Endothelial cell of umbilical vein (primary cell): ENCODE data around the genes GOLGB1 and FAM162A.

- PRO-cap: no peak
CAGE:
- cytosol, long polyA minus RNA: no peak
- cytosol, long polyA plus RNA: no peak
- long polyA plus RNA: no peak
- nucleus, long polyA minus RNA: no peak
- nucleus, long polyA plus RNA: no peak
Observed at GRCh38 chr3:120816880-120817442, 74.4 kb downstream of the GTF2E1 start.

DNA sequence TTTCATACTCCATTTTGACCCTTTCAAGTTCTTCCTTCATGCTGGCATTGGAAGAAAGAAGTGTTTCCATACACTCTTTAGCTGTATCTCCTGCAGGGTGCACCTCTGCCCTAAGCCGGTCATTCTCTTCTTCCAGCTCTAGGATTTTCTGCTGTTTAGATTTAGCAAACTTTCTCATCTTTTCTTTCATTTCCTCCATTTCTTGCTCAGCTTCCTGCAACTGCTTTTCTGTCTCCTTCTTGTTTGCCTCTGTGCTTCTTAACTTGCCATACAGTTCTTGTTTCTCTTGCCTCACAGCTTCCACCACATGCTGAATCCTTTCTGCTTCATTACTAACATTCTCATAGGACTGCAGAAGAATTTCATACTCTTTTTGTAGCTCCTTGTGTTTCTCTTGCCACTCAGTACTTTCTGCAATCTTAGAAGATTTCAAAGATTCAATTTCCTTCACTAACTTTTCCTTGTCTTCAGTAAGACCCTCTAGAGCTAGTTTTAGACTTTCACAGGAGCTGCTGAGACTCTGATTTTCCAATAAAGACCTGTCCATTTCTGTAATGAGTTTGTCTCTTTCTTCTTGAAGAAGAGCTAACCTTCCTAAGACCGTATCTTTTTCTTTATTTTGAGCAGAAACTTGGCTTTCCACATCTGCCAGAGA, 34.7 kb upstream of the HCLS1 start:
- PRO-cap: no peak
CAGE:
- cytosol, long polyA minus RNA: no peak
- cytosol, long polyA plus RNA: no peak
- long polyA plus RNA: no peak
- nucleus, long polyA minus RNA: no peak
- nucleus, long polyA plus RNA: no peak

DNA sequence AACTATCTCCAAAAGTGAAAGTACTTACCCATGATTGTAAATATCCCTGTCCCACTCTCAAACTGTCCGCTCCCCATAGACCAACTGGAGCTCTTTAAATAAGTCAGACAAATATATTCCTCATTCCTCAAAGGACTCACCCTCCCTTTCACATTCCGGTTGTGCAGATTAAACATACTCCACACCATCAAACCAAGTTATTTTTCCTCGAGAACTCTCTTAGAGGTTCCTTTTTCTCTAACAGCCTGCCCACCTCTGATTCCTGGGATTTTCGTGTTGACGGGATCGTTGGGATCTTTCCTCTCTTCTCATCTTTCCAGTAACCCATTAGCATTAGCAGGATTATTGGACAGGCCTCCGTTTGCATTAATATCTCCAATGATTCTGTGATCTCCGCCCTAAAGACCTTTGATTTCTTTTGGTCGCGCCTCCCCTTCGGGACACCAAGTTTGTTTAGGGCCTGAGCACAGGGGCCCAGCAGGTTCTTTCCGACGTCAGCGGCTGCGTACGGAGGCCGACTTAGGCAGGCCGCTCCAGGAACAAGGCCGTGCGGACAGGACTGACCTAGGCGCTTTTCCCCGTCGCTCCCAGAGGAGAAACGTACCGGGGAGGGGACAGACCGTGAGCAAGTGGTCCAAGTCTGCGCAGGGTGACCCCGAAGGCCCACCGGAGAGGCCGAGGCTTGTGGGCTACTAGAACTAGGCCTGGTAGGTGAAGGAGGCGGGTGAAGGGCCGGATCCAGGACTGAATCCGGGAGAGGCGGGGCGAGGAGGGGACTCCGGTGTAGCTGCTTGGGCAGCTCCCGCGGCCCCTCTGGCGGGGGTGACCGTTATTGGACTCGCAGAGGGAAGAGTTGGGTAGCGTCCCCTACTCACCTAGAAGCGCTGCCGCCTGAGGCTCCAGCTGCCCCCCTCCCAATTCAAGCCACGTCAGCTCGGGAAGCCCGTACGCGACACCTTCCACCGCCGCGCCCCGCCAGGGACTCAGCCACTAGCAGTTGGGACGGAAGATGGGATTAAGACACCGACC, at the start of gene GOLGB1:
GOLGB1 (minus strand) TSS at position 985 of the 1,029 bp plus-strand sequence.
- PRO-cap: bidirectional peak, plus-strand start at position 480 of the sequence, minus-strand start at position 541 of the sequence; bidirectional peak, plus-strand start at position 756 of the sequence, minus-strand start at position 746 of the sequence; bidirectional peak, plus-strand start outside the sequence, minus-strand start at position 985 of the sequence
CAGE:
- cytosol, long polyA minus RNA: start-site peak on the minus strand centred at position 953 of the sequence, 80 bp wide, 616 reads
- cytosol, long polyA plus RNA: no peak
- long polyA plus RNA: start-site peak on the minus strand centred at position 952 of the sequence, 75 bp wide, 2,290 and 2,179 reads in 2 replicates
- nucleus, long polyA minus RNA: start-site peak on the plus strand centred at position 500 of the sequence, 48 bp wide, 6 reads; start-site peak on the minus strand centred at position 944 of the sequence, 112 bp wide, 4,041 reads
- nucleus, long polyA plus RNA: start-site peak on the minus strand centred at position 941 of the sequence, 104 bp wide, 1,224 and 1,999 reads in 2 replicates

DNA sequence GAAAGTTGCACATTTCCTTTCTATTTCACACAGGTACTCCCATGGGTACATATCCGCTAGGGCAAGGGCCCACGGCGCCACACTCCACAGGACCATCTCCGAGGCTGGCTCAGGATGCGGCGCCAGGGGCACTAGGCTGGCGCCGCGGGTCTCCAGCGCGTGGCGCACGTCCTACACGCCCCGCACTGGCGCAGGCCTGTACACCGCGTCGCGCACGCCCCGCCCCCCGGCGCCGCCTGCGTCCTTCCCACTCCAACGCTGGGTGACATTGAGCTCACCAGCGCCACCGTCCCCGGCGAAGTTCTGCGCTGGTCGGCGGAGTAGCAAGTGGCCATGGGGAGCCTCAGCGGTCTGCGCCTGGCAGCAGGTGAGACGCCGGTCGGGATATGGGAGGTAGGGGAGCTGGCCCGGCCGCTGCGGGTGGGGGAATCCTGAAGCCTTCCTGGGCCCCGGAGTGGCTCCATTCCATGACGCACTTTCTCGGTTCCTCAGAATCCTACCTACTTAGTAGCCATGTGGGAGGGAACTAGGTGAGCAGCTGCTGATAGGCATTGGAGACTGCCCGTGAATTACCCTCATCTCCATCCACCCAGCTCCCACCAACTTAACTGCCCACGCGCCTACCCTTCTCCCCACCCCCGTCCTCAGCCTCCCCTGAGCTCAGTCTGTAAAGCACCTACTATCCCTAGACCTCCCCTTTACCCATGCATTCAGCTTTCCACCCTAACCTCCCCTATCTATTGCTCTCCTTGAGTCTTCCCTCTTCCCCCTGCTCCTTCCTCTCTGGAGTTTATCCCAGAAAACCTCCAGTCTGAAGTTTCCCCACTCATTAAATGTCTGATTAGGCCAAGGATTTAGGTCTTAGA, at the start of gene FAM162A:
FAM162A (plus strand) TSS at position 250 of the 866 bp plus-strand sequence.
- PRO-cap: bidirectional peak, plus-strand start at position 298 of the sequence, minus-strand start at position 106 of the sequence; bidirectional peak, plus-strand start at position 507 of the sequence, minus-strand start at position 469 of the sequence
CAGE:
- cytosol, long polyA minus RNA: start-site peak on the plus strand centred at position 287 of the sequence, 39 bp wide, 152 reads
- cytosol, long polyA plus RNA: start-site peak on the plus strand centred at position 295 of the sequence, 109 bp wide, 1,944 and 801 reads in 2 replicates
- long polyA plus RNA: start-site peak on the plus strand centred at position 282 of the sequence, 83 bp wide, 1,730 and 1,650 reads in 2 replicates
- nucleus, long polyA minus RNA: start-site peak on the plus strand centred at position 273 of the sequence, 58 bp wide, 213 reads
- nucleus, long polyA plus RNA: start-site peak on the plus strand centred at position 277 of the sequence, 101 bp wide, 293 and 478 reads in 2 replicates

DNA sequence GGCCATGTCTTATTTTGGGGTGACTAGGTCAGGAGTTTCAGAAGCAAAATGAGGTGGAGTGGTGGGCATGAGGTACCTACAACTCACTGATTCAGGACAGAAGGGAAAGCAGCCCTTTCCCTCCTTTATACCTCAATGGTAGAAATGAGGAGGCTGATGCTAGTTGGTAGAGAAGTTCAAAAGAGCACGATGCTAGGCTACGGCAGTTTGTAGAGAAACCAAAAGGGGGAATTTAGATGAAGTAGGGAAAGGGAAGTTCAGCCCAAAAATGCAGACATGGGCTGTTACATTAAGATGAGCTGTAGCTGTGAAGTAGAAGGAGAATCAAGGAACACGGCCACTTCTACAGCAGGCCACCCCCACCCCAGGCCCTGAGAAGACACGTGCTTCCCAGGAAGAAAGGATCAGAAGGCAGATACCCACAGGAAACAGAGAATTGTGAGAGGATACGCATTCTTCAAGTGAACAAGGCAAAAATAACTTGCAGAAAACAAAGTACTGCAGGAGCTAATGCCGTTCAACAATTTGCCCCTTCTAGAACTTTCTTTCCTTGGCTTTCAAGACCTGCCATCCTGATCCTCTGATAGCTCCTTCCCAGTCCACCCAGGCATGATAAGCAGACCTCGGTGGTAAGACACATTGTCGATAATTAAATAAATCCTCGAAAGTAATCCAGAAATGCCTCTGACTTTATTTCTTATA, 2.1 kb upstream of the PARP14 start:
- PRO-cap: no peak
CAGE:
- cytosol, long polyA minus RNA: no peak
- cytosol, long polyA plus RNA: no peak
- long polyA plus RNA: no peak
- nucleus, long polyA minus RNA: no peak
- nucleus, long polyA plus RNA: no peak

DNA sequence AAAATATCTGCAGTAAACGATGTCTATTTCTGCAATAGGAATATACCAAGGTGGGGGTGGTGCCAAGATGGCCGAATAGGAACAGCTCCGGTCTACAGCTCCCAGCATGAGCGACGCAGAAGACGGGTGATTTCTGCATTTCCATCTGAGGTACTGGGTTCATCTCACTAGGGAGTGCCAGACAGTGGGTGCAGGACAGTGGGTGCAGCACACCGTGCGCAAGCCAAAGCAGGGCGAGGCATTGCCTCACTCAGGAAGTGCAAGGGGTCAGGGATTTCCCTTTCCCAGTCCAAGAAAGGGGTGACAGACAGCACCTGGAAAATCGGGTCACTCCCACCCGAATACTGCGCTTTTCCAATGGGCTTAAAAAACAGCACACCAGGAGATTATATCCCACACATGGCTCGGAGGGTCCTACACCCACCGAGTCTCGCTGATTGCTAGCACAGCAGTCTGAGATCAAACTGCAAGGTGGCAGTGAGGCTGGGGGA, 52.2 kb downstream of the PARP14 start:
- PRO-cap: no peak
CAGE:
- cytosol, long polyA minus RNA: no peak
- cytosol, long polyA plus RNA: no peak
- long polyA plus RNA: no peak
- nucleus, long polyA minus RNA: no peak
- nucleus, long polyA plus RNA: no peak

DNA sequence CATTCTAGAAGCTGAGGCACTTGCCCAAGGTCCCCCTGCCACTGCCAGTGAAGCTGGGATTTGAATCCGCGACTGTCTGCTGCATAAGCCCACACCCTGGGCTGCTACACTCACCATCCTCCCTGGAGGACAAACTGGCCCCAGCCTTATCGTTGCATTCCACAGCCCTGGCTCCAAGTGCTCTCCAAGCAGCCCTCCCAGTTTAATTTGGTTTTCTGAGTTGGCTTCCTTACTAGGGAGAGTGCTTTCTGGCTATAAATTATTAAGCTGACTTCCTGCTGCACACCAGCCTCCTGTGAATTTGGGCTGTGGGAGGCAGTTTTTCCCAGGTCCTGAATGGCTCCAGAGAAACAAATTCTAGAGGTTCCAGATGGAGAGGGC, 69.9 kb downstream of the SEMA5B start:
- PRO-cap: no peak
CAGE:
- cytosol, long polyA minus RNA: no peak
- cytosol, long polyA plus RNA: no peak
- long polyA plus RNA: no peak
- nucleus, long polyA minus RNA: no peak
- nucleus, long polyA plus RNA: no peak

DNA sequence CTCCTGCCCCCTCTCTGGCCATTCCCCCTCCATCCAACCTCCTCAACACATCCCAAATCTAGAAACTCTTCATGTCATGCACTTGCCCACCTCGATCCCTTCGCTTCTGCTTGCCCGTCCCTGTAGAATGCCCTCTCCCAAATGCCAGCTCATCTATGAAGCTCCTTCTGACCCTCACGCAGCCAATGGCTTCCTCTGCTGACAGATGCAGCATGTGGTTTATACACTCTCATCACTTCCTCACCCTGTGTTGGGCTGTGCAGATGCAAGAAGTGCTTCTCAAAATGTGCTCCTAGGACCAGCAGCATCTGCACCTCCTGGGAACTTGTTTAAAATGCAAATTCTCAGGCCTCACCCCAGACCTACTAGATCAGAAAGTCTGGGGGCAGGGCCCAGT, 51.7 kb downstream of the SEMA5B start:
- PRO-cap: no peak
CAGE:
- cytosol, long polyA minus RNA: no peak
- cytosol, long polyA plus RNA: no peak
- long polyA plus RNA: no peak
- nucleus, long polyA minus RNA: no peak
- nucleus, long polyA plus RNA: no peak

DNA sequence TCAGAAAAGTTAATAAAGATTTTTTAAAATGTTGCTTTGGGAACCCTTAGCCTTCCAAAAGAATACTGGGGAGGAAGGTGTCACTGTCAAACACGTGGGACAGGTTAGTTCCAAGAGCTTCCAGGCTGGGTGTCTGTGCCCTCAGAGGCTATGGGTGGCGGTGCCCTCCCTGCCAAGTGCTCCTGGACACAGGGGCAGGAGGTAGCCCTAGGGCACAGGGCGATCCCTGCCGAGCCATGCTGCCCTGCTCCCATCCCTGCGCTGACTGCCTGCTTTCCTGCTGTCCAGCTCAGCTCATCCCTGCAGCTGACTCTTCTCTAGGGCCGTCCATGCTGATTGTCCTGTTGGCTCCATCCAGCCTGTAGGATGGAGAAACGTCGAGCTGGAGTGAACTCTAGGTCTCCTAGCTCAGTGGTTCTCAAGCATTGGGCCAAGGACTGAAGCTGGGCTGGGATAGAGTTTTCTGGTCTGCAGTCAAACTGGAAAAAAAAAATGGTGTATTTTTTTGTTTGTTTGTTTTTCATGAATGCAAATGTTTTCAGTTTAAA, 3.7 kb downstream of the PDIA5 start:
- PRO-cap: no peak
CAGE:
- cytosol, long polyA minus RNA: no peak
- cytosol, long polyA plus RNA: no peak
- long polyA plus RNA: no peak
- nucleus, long polyA minus RNA: no peak
- nucleus, long polyA plus RNA: no peak

GRCh38 chr3:123384743-123385463, 64.0 kb downstream of the ADCY5 start:
- PRO-cap: no peak
CAGE:
- cytosol, long polyA minus RNA: no peak
- cytosol, long polyA plus RNA: no peak
- long polyA plus RNA: no peak
- nucleus, long polyA minus RNA: no peak
- nucleus, long polyA plus RNA: no peak

DNA sequence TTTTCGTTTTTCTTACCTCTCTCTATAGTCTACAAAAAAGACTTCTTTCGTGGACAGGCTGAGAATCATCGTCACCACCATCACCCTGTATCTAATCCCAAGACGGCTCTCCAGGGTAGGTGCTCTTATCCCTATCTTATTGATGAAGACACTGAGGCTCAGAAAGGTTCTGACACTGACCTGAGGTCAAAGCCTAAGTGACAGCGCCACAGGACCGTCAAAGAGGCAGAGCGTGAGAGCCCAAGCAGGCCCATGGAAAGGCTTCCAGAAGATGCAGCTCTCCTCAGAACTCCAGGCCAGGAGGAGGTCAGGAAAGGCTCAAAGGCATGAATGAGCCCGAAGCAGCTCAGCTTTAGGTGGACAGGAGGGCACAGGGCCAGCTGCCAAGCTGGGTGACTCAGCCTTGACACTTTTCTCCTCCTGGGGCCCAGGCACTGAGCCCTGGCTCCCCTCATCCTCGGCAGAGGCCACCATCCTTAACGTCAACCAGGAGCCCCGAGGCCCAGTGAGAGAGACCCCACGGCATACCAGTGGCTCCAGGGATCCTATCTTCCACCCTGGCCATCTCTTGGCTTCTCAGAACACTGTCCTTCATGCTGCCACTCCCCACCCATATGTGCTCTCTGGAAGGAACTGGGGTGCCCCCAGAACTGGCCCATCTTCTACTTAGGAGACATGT, 62.9 kb downstream of the ADCY5 start:
- PRO-cap: no peak
CAGE:
- cytosol, long polyA minus RNA: no peak
- cytosol, long polyA plus RNA: no peak
- long polyA plus RNA: no peak
- nucleus, long polyA minus RNA: no peak
- nucleus, long polyA plus RNA: no peak

- PRO-cap: no peak
CAGE:
- cytosol, long polyA minus RNA: no peak
- cytosol, long polyA plus RNA: no peak
- long polyA plus RNA: no peak
- nucleus, long polyA minus RNA: no peak
- nucleus, long polyA plus RNA: no peak
Observed at GRCh38 chr3:123416043-123416962, 32.6 kb downstream of the ADCY5 start.

DNA sequence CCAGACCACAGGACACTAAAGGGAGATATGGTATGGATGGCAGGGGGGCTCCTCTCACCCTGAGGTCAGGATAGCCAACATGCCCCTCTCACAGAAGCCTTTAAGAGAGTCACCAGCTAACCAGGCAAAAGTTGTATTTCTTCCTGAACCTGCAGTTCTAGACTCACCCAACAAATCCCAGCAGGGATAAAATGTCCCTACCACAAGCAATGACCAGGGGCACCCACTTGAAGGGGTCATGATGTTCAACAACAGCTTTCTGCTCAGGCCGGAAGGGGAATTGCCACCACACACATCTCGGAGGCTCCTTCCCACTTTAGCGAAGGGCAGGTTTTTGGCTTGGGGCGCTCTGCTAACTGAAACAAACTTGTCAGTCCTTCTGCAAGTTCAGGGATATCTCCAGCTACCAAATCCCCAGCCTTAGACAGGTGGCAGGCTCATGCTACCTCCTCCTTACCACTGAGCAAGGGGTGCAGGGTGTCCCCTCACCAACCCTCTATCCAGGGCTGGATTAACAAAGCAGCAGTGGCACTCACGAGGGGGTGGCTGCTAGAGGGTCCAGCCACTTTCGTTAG, 2.3 kb downstream of the ADCY5 start:
- PRO-cap: no peak
CAGE:
- cytosol, long polyA minus RNA: no peak
- cytosol, long polyA plus RNA: no peak
- long polyA plus RNA: no peak
- nucleus, long polyA minus RNA: no peak
- nucleus, long polyA plus RNA: no peak

DNA sequence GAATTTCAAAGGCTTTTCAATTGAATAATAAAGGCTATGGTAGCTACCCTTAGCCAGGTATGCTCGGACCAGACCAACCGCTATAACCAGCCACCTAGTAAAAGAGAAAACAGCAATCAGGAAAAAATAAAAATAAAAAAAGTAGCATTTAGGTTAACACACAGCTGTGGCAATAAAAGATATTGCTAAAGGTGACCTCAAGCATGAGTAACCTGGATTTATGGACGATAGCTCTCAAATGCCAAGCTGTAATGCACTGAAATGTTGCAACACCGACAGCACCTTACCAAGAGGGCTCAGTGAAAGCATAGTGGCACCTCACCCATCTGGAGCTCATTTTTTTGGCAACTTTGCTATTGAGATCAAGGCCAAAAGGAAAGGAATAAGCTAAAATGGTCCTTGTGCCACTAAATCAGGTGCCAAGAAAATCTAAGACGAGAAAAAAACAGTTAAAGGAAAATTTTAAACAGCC, 2.6 kb downstream of the HACD2 start:
- PRO-cap: no peak
CAGE:
- cytosol, long polyA minus RNA: no peak
- cytosol, long polyA plus RNA: no peak
- long polyA plus RNA: no peak
- nucleus, long polyA minus RNA: no peak
- nucleus, long polyA plus RNA: no peak

- PRO-cap: no peak
CAGE:
- cytosol, long polyA minus RNA: no peak
- cytosol, long polyA plus RNA: no peak
- long polyA plus RNA: no peak
- nucleus, long polyA minus RNA: no peak
- nucleus, long polyA plus RNA: no peak
Observed at GRCh38 chr3:123657092-123657373, 72.2 kb upstream of the HACD2 start.

DNA sequence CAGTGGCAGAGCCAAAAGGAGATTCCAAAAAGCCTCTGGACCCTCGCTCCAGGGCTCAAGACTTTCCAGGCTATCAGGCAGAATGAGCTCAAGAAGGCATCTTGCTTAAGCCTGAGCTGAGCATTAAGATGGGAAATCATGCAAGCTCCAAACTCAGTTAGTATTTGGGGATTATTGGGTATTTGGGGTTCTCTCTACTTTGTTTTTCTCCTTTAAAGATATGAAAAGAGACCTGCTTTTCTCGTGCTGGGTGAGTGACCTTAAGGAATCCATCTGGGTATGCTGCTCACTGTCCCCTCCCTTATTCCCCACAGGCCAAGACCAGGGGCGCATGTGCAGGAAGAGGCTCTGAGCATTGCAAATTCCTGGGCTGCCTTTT, 75.3 kb upstream of the HACD2 start:
- PRO-cap: no peak
CAGE:
- cytosol, long polyA minus RNA: no peak
- cytosol, long polyA plus RNA: no peak
- long polyA plus RNA: no peak
- nucleus, long polyA minus RNA: no peak
- nucleus, long polyA plus RNA: no peak

GRCh38 chr3:123831431-123832010, 52.6 kb downstream of the MYLK start:
- PRO-cap: no peak
CAGE:
- cytosol, long polyA minus RNA: no peak
- cytosol, long polyA plus RNA: no peak
- long polyA plus RNA: no peak
- nucleus, long polyA minus RNA: no peak
- nucleus, long polyA plus RNA: no peak

- PRO-cap: no peak
CAGE:
- cytosol, long polyA minus RNA: no peak
- cytosol, long polyA plus RNA: no peak
- long polyA plus RNA: no peak
- nucleus, long polyA minus RNA: no peak
- nucleus, long polyA plus RNA: no peak
Observed at GRCh38 chr3:123953663-123954212, 7.3 kb downstream of the CCDC14 start.

DNA sequence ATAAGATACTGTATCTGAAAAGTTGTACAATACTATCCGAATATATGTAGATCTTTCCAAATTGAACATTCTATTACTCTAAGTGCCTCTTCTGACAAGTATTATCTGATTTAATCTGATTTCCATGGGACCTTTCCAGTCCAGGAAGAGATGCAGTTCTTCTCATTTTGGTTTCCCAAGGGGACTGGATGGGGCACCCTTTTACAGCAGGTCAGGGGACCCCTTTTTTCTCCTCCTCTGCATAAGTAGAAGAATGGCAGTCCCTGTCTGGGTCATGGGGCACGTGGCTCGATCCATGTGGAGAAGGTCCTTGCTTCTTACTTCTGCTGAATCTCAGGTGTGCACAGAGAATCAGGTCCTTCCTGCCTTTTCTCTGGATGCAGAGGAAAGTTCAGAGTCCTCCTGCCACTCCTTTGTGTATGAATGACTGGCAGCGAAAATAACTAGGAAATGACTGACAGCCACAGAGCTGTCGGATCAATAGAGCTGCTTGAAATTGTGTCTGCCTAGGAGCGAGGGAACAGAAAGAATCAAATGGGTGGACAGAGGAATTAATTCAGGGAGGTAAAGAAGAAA, 8.3 kb downstream of the KALRN start:
- PRO-cap: no peak
CAGE:
- cytosol, long polyA minus RNA: no peak
- cytosol, long polyA plus RNA: no peak
- long polyA plus RNA: no peak
- nucleus, long polyA minus RNA: no peak
- nucleus, long polyA plus RNA: no peak

DNA sequence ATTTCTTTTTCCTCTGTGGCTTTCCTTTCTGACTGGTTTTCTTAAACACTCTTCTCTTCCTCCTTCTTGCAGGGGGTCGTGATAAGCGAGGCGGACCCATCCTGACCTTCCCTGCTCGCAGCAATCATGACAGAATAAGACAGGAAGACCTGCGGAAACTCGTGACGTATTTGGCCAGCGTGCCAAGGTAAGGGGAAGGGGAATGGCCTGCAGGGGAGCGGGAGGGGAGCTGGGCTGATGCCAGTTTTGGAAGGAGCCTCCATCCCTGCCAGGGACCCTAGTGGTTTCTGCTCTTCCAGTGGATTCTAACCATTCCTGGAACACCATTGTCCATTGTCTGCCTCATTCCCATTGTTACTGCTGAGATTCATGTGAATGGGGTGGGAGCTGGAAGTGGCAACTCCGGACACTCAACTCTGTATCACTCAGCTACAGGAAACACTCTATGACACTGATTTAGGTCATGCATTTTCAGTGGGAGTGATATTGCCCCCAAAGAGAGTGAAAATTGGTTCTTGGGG, 201.6 kb downstream of the KALRN start:
- PRO-cap: no peak
CAGE:
- cytosol, long polyA minus RNA: no peak
- cytosol, long polyA plus RNA: no peak
- long polyA plus RNA: no peak
- nucleus, long polyA minus RNA: no peak
- nucleus, long polyA plus RNA: no peak